Measurements from ENCODE around the genes PLEKHJ1 and TIMM13.

DNA sequence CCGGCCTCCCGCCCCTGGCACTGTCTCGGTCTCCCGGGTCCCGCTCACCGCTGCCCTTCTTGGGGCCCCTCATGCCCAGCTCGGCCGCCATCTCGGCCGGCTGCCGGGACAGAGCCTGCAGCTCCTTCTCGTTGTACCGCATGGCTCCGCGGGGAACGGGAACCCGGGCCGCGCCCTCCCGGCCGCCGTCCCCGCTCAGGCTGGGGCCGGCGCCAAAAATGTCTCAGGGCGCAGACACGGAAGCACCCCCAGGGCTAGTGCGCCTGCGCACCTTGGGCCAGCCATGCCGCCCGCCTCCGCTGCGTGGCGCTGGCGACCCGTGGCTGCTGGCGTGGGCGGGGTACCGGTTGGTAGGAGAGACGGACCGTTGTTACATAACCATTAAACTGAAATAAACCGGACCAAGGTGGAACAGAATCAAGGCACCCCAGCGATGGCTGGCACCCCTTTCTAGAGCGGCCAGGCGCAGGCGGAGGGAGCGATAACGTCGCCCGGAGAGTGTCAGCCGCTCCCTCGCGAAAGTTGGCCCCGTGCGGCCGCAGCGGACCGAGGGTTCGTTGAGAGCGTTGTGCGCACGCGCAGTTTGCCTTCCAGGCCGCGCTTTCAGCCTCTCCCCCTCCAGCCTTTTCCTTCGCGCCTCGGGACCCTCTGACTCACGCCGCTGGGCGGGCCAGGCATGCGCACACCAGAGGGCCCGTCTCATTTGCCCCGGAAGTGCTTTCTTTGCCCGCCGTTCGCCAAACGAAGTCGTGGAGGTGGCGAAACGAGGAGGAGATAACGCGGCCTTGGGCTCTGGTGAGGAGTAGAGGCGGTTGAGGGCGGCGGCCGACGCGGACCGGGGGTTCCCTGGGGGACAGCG, at the start of gene PLEKHJ1:
Gene PLEKHJ1 (minus strand): TSS at position 223 of the 859 bp plus-strand sequence.
- RRBS: 2% methylated on average over 22 of the region's 91 CpGs

- RRBS: no CpG with 5 or more reads among the region's 12 CpGs
Observed at GRCh38 chr19:2243759-2244140, 5.4 kb upstream of the AMH start.

- RRBS: 98% methylated on average over 4 of the region's 32 CpGs
Observed at GRCh38 chr19:2245227-2246249, 3.6 kb upstream of the AMH start.

DNA sequence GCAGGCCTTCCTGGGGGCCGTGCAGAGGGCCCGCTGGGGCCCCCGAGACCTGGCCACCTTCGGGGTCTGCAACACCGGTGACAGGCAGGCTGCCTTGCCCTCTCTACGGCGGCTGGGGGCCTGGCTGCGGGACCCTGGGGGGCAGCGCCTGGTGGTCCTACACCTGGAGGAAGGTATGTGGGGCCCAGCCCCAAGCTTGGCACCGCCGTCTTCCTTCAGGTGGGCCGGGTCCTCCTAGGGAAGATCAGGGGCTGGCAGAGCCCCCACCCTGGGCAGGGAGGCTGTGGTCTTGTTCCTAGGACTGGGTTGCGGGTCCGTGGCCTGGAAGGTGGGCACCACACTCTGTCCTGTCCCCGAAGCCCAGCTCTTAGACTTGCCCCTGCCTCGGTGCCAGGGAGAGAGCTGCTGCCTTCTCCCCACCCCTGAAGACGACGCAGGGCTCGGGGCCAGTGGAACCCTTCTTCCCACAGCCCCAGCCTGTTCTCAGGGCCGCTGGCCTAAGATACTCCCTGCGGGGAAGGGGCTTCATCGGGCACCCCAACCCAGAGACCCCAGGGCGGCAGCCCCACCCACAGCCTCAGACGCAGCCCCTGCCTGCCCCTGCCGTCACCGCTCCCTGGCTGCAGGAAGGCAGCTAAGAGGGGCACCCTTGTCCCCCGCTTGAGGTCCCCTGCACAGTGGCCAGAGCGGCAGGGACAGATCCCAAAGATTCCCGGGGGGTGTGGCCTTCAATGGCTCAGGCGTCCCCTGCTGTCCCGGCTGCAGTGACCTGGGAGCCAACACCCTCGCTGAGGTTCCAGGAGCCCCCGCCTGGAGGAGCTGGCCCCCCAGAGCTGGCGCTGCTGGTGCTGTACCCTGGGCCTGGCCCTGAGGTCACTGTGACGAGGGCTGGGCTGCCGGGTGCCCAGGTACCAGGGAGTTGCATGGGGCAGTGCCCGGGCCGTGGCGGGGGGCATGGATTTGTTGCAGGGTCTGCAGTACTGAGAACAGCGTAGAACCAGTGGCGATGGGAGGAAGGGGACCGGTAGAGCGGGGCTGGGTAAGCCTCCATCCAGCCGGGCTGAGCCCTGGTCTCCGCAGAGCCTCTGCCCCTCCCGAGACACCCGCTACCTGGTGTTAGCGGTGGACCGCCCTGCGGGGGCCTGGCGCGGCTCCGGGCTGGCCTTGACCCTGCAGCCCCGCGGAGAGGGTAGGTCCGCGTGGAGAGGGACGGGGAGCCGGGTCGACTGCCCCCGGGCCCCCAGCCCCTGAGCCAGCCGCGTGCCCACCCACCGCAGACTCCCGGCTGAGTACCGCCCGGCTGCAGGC, 903 bp downstream of the AMH start:
- RRBS: 11% methylated on average over 25 of the region's 67 CpGs

- RRBS: 1% methylated on average over 42 of the region's 148 CpGs
Observed at GRCh38 chr19:2269392-2270637, 12.2 kb downstream of the PEAK3 start.

DNA sequence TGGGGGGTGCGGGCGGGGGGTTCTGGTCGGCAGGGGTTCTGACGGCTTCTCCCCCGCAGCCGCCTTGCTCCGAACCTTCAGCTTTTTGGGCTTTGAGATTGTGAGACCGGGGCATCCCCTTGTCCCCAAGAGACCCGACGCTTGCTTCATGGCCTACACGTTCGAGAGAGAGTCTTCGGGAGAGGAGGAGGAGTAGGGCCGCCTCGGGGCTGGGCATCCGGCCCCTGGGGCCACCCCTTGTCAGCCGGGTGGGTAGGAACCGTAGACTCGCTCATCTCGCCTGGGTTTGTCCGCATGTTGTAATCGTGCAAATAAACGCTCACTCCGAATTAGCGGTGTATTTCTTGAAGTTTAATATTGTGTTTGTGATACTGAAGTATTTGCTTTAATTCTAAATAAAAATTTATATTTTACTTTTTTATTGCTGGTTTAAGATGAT, 9.0 kb downstream of the PEAK3 start:
- RRBS: no CpG with 5 or more reads among the region's 25 CpGs

- RRBS: no CpG with 5 or more reads among the region's 13 CpGs
Observed at GRCh38 chr19:2307823-2307980, 252 bp downstream of the LINGO3 start.

- RRBS: no CpG with 5 or more reads among the region's 22 CpGs
Observed at GRCh38 chr19:2330688-2331406, 2.4 kb downstream of the SPPL2B start.

DNA sequence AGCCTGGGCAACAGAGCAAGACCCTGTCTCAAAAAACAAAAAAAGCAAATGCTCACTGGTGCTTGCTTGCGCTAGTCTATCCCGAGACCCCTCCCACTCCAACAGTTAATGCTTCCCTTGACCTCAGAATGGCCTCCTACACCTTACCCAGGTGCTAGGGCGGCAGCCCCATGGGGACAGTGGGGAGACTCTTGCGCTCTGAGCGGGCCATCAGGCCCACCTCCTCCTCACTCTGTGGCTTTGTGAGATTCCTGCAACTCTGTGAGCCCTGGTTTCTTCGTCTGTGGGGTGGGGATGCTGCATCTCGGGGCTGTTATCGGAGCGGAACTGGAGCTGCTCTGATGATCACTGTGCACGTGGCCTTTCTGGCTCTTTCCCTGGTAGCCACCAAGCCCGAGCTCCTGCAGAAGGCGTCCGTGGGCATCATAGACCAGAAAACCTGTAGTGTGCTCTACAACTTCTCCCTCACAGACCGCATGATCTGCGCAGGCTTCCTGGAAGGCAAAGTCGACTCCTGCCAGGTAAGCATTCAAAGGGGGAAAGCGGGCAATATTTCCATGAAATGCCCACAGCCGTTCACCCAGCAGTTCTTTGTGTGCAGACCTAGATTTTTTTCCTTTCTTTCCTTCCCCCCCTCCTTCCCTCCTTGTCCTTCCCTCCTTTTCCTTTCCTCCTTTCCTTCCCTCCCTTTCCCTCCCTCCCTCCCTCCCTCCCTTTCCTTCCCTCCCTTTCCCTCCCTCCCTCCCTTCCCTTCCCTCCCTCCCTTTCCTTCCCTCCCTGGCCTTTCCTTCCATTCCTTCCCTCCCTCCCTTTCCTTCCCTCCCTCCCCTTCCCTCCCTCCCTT, 9.5 kb downstream of the TIMM13 start:
- RRBS: no CpG with 5 or more reads among the region's 18 CpGs

- RRBS: 93% methylated on average over 30 of the region's 84 CpGs
Observed at GRCh38 chr19:2425046-2425841, 2.1 kb downstream of the TIMM13 start.

DNA sequence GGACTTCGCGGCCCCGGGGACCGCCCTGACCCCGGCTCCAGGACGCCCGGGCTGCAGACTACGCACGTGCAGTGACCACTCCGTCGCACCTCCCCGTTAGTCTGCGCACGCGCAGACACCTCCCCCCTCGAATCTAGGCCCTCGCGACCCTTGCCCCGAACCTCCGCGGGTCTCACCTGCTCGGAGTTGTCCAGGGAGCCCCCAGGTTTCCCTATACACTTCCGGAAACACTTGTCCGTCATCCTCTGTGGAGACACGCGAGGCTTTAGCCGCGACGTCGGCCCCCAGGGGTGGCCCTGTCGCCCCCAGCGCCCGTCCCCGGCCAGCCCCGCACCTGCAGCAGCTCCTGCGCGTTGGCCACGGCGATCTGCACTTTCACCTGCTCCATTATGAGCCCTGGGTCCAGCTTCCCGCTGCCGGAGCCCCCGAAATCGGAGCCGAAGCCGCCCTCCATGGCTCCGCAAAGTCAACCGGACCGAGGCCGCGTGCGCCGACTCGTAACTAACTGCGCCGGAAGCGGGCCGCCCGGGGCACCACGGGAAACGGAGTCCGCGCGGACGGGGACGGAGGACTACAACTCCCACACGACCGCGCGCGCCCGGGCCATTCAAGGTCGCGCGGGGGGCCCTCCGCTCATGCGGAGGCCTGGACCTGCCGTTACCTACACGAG, at the start of gene TIMM13:
Gene TIMM13 (minus strand): TSS at position 507 of the 670 bp plus-strand sequence.
- RRBS: under 1% methylated on average over 28 of the region's 78 CpGs

- RRBS: no CpG with 5 or more reads among the region's 15 CpGs
Observed at GRCh38 chr19:2500889-2501324, 25.0 kb downstream of the GADD45B start.

DNA sequence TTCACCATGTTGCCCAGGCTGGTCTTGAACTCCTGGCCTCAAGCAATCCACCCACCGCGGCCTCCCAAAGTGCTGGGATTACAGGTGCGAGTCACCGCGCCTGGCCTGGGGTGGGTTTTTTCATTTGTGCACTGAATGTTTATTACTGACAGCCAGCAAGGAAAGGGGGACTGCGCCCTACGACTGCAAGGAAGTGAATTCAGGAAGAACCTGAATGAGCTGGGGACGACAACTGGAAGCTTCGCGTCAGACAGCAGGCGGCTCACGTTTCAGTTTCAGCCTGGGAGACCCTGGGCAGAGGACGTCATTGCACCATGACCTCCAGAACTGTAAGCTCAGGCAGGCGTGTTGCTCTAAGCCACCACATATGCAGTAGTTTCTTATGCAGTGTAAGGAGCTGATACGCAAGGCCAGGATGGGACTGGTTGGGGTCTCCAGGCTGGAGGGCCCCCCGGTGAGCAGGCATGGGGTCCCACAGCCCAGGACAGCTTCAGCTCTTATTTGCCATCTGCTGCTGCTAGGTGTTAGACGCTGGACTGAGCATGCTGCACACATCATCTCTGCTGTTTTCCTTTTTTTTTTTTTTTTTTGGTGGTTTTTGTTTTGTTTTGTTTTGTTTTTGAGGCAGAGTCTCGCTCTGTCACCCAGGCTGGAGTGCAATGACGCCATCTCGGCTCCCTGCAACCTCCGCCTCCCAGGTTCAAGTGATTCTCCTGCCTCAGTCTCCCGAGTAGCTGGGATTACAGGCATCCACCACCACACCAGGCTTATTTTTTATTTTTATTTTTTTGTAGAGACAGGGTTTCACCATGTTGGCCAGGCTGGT, 66.6 kb downstream of the GADD45B start:
- RRBS: no CpG with 5 or more reads among the region's 22 CpGs

DNA sequence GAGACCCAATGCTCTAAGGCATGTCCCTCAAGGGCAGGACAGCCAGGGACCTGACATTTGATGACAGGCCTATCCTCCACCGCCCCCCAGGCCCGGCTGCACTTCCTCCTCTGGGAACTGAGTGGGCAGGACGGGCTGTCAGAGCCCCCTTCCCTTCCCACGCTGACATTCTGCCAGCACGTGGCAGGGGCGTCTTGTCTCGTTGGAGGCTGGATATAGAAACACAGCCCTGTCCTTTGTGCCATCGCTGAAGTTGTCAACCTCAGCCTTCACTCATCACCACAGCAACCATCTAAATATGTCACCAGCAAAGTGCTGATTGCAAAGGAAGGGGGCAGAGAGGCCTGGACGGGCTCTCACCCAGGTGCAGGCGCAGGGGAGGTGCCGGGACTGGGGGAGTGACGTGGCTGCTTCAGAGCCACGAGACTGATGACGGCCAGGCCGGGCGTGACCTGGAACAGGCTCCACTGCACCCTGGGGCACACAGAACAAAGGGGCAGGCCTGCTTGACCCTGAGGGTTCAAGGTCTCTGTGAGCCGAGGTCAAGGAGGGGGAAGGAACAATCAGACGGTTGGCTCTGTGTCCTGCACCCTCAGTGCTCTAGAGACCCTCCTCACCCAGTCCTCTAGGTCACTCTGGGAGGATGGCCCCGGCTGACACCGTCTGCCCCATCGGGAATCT, 38.3 kb downstream of the GNG7 start:
- RRBS: 1% methylated on average over 5 of the region's 21 CpGs

DNA sequence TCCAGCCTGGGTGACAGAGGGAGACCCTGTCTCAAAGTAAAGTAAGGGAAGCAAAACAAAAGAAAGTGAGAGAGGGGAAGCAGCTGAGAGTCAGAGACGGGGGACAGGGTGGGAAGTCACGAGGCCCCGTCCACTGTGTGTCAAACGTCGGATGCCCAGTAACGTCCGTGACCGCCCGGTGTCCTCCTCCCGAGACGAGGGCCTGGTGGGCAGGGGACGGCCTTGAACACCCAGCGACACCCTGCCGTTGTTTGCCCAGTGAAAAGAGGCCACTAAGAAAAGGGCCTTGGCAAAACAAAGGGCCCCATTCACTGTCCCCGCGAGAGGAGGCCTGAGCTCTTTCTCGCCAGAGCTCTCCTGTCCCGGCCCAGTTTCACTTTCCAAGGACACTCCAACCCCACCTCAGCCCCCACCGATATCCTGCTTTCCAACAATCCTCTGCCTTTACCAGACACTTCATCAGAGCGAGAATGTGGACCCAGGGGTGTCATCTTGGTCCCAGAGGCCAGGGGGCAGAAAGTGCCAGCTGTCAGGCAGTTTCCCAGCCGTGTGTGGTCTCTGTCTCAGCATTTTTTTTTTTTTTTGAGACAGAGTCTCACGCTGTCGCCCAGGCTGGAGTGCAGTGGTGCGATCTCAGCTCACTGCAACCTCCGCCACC, 16.8 kb downstream of the GNG7 start:
- RRBS: no CpG with 5 or more reads among the region's 25 CpGs

DNA sequence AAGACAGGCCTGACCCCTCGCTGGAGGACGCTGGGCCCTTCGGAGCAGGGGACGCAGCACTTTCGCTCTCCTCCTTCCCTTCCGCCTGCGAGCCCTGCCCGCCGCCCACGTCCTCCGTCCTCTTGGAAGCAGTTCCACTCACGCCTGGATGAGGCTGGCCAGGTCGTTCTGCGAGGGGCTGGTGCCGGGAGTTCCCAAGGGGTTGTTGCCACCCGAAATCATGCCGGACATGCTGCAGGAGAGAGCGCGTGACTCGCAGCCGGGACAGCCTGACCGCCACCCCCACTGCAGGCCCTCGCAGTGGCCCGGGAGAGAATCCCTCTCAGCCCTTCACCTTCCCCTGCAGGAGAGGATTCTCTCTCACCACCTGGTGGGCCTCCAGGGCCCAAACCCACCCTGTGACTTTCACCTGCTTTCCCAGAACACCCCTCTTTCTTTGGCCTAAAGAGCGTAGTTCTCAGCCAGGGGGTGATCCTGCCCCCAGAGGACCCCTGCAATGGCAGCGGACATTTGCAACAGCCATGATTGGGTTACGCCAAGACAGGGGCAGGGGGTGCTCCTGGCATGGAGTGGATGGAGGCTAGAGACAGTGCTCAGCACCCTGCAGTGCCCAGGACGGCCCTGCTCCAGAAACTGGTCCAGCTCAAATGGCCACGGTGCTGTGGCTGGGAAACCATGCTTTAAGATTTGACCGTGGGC, 17.9 kb upstream of the SLC39A3 start:
- RRBS: 98% methylated on average over 4 of the region's 30 CpGs

DNA sequence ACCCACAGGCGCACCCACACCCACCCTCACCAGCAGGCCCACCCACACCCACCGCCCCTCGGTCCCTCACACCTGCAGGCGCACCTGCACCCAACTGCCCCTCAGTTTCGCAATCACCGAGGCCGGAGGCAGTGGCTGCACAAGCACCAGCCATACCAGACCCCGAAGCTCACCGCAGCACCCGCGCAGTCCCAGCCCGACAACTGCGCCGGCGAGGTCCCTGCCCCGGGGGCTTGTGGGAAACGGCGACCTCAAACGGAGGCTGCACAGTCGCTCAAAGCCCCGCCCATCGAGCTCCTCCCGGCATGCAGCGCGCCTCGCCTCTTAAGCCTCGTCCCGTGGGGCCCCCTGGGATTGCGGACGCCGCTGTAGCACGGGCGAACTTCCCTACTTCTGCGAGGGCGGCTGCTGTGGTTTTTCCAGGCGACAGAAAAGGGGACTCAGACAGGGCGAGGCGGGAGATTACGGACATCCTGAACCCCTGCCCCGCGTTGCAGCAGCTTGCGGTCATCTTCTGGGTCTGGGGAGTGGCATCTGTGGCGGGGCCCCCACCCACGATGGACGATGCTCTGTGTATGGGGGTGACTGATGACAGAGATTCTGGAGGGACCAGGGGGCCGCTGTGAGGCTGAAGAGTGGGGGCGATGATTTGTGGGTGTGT, 18.0 kb downstream of the ZNF77 start:
- RRBS: 93% methylated on average over 14 of the region's 47 CpGs

DNA sequence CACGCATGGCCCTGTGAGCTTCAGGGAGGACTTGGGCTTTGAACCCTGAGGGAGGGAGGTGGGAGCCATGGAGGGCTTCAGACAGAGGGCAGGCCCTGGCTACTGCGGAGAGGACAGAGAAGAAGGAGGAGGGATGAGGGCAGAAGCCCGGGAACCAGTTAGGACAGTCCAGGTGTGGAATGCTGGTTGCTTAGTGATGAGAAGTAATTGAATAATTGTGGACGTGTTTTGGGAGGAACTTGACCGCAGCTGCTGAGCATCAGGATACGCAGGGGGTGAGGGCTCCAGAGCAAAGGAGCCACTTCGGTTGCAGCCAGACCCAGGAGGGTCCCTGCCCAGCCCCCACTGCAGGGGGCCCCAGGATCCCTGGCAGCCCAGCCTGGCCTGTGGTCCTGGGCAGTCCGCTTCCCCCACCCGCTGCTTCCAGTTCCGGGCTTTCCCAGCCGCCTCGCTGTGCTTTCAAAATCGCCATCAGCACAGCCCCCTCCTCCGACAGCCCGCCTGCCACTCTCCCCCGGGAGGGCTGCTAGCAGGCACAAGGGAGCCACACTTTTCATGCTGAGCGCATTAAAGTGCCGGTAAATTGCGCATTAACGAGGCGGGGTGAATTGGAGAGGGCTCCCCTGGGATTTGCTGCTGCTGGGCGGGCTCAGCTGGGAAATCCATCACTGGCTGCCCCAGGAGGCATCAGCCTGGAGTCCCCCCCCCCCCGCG, 6.4 kb downstream of the TLE6 start:
- RRBS: 4% methylated on average over 8 of the region's 24 CpGs

- RRBS: 2% methylated on average over 6 of the region's 44 CpGs
Observed at GRCh38 chr19:3041702-3042613, 12.9 kb upstream of the TLE2 start.

DNA sequence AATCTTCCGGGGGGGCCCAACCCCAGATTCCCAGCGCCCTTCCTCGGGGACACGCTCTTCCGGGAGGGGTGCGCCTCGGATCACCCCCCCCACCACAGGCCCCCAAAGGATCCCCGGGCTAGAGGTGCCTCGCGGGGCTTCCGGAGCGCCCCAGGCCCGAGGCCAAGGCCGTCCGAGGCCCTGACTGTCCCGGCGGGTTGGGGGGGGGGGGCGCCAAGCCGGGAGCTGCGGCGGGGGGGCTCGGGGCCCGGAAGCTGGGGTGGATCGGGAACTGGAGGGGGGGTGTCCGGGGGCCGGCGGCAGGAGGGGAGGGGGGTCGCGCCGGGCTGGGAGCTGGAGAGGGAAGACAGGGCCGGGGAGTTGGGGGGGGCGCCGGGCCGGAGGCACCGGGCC, 611 bp downstream of the TLE5 start:
- RRBS: 2% methylated on average over 14 of the region's 35 CpGs

All from GM12891 (cell line).